Measurements from ENCODE around the genes MFN1 and CCDC39.

- PRO-cap: no peak
Measured at GRCh38 chr3:174868286-174869409, 9.5 kb downstream of the NAALADL2 start.

GRCh38 chr3:176916708-176917306 lies 280.5 kb downstream of the TBL1XR1 start:
- PRO-cap: no peak

DNA sequence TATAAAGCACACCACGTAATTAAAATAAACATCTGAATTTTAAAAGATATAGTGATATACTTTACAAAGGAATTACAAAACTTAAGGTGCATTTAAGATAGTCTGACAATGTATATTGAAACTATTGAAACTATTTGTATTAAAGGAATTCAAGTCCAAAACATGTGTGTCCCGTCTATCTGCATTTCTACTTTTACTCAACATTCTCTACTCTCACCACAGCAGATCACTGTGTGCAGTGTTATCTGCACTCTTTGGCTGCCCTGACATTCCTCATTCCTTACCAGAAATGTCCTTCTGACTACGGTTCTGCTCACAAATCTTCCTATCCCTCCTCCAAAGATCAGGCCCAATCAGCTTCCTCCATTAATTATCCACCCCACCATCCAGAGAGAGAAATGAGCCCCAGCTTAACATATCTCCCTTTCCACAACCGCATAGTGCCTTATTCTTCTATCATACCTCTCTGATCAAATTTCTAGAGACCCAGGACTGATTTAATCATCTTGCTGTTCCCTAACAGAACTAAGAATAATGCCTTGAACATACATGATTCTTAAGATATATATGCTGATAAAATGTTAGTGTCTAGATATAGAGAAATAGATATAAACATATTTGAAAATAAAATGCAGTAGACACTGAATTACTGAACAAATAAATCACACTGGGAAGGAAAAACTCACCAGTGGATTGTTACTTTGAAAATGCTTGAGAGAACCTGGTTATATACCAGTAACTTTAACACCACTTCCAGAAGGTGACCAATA lies 94.6 kb downstream of the TBL1XR1 start:
- PRO-cap: no peak

GRCh38 chr3:177279475-177279731 lies 82.1 kb upstream of the TBL1XR1 start:
- PRO-cap: no peak

GRCh38 chr3:177451642-177452308 lies 254.5 kb upstream of the TBL1XR1 start:
- PRO-cap: no peak

DNA sequence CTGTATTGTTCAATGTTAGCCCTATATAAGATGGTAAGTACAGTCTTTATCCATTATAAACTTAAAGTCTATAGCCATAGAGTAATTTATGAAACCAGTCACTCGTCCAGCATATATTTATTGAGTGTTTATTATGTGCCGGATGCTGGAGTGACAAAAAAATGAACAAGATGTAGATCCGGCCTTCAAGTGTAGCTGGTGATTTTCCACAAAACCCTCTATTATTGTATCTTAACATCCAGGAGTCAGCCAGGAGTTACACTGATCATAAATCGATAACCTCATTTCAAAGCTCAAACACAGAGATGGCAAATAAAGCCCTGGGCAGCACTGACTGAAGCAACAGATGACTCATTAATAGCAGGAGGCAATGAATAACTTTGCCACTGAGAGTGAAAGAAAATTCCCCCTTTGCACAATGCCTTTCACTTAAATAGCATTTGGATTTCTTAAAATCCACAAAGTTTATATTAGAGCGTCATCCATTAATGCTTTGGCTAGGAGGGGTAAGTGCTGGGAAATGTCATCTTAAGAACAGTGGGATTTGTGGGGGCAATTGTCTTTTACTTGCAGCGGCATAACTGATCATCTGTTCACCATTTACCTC lies 630.1 kb upstream of the TBL1XR1 start:
- PRO-cap: no peak

GRCh38 chr3:178859849-178860639 lies 211.6 kb downstream of the ZMAT3 start:
- PRO-cap: no peak

- PRO-cap: no peak
Measured at GRCh38 chr3:179180785-179181685, 32.9 kb downstream of the PIK3CA start.

DNA sequence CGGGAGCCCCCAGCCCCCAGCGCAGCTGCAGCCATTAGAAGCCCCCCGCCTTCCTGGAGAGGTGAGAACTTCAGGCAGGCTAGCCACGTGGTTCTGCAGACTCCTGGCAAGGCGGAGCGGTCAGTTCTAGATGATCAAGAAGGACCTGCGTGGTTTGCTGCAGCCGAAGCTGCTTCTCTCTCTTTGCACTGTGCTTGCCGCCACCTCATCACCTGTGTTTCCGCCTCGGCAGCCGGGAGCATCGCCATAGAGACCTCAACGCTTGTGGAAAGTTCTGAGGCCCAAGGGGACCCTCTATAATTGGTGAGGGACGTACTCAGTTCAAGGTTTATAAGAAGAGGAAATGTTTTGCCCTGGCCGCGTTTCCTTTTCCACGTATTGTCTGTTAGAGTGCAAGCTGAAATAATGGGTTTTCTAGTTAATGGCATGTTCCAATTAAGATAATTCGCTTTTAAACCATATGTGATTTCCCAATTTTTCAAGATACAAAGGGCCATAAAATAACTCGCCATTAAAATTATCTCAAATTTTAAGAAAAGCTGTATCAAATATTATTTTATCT lies 16.0 kb upstream of the KCNMB3 start:
- PRO-cap: no peak

- PRO-cap: no peak
Measured at GRCh38 chr3:179323575-179324177, 845 bp downstream of the ZNF639 start.

DNA sequence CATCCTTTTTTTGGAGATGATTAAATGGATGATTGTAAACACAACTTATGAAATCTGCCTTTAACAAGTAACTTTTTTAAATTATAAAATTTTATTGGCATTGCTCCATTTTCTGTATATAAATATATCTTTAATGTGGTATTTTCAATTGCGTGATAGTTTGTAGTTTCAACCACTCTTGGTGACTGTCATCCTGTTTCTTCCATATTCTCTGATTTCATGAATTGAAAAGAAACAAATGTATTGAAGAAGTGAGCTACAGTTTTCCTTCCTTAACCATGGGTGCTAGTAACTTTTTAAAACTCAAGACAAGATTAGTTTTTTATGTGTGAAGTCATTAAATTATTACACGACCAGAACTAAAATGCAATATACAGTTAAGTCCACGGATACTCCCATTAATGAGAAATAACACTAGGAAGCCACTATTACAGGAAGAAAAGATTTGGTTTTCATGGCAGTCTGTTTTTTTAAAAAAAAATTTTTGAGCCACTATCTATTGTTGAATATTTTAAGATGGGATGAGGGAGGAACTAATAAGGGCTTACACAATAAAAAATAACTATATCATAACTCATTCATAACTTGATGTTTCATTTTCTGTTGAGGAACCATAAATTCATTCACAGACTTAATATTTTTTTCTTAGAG lies 11.8 kb downstream of the ZNF639 start:
- PRO-cap: no peak

- PRO-cap: unidirectional peak, plus-strand start at chr3:179347764
Measured at GRCh38 chr3:179347373-179348341, at the start of gene MFN1. Gene MFN1, plus strand, starts transcription at chr3:179347709.

- PRO-cap: unidirectional peak, minus-strand start at chr3:179348462
Measured at GRCh38 chr3:179348342-179349102, 1.0 kb downstream of the MFN1 start.

- PRO-cap: no peak
Measured at GRCh38 chr3:179438694-179439575, 12.3 kb downstream of the GNB4 start.

DNA sequence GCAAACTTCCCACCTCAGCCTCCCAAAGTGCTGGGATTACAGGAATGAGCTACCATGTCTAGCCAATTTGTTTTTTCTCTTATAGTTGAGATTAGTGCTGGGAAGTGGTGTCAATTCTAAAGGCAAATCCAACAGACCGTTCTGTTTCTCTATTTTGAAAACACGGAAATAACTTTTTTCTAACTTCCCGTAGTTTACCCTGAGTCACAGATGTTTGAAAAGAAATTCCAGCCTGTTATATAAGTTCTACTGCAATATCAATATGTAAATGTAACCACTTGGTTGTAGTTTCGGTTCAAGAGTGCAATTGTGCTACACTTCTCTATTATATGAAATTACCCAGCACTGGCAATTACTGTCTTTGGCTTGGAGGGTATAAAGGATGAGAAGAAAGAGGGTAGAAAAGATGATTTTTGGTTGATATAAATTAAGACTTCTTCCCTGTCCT lies 22.3 kb upstream of the GNB4 start:
- PRO-cap: no peak

GRCh38 chr3:179721290-179721657 lies 68.4 kb downstream of the USP13 start:
- PRO-cap: no peak

GRCh38 chr3:180478735-180479047 lies 123.3 kb upstream of the TTC14 start:
- PRO-cap: no peak

DNA sequence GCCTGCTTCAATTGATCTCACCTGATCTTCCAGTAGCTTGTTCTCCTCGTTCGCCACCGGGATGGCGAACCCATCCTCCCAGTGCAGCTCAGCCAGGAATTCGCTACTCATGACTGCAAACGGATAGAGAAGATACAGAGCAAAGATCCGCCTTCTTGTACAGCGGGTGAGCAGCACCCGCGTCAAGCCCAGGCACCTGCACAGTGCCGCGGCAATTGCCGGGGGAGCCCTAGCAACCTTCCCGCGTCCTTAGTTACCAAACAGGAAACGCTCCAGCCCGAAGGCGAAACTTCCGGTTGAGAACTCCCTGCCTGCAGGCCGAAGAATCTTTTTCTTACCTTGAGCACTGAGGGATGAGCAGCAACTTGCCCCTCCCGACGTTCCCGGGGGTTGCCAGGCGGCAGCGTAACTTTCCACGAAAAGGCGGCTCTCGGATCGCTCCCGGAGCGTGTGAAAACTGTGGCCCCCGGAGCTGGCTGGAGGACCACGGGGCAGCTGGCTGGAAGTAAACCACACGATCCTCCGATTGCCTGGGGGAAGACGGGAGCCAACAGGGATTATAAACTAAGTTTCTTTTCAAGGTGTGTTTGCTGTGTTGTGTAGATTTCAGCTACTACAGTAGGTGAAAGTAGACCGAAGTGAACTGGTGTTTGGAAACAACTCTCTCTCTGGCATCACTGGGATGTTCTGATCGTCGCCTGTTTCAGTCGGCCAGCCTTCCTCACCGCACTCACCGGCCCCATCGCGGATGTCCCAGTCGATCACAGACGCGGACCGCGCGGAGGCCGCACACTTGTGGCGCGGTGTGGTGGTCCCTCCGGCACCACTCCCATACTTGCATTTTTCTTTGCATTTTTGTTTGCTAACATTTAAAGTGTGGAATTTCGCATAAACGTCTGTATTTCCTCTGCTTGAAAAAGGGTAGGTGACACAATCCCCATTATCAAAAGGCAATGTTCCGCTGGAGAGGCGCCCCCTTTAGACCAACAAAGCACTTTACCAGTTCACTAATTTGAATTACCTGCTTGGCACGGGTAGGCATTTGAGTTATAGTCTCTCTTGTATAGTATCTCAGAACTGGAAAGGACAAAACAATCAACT lies at the start of gene CCDC39:
TSS of gene CCDC39 (minus strand) at position 220 of the 1,101 bp plus-strand sequence.
- PRO-cap: no peak

- PRO-cap: no peak
Measured at GRCh38 chr3:180868246-180868918, 44.1 kb upstream of the FXR1 start.

DNA sequence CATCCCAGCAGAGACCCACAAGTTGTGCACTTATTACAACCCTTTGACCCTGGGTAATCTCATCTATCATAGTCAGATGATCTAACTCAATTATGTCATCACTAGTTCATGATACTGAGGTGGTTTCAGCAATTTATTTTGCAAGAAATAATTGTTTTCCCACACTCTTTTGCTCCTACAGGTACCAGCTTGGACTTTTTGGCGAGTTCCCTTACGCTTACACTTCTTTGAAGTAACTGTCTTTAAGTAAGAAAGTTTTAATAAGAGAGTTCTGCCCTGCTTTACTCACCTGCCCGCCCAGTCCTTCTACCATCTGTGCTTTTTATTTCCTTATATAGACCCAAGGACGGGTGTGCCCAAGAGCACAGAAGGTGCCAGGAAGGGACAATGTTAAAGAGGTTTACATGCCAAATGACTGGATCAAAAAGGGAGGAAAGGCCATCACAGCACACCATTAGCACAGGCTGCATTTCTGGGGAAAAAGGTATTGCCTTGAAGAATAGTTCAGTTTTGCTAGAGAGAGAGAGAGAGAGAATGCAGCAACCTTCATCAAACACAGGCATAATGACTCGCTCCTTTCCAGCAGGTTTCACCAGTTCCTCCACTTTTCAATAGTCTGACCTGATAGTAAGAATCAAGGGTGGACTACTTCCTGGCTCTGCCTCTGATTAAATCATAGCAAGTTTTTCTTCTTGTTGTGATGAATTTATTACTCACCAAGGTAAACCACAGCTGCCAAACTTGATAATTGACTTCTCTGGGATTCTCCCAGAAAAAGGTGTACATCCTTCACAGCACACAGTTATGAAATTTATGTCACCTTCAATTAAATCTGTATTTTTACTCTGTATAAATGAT lies 54.4 kb upstream of the ATP11B start:
- PRO-cap: no peak